Glomerular endothelial cell (primary cell): Measurements from ENCODE around the gene DPEP2.

DNA sequence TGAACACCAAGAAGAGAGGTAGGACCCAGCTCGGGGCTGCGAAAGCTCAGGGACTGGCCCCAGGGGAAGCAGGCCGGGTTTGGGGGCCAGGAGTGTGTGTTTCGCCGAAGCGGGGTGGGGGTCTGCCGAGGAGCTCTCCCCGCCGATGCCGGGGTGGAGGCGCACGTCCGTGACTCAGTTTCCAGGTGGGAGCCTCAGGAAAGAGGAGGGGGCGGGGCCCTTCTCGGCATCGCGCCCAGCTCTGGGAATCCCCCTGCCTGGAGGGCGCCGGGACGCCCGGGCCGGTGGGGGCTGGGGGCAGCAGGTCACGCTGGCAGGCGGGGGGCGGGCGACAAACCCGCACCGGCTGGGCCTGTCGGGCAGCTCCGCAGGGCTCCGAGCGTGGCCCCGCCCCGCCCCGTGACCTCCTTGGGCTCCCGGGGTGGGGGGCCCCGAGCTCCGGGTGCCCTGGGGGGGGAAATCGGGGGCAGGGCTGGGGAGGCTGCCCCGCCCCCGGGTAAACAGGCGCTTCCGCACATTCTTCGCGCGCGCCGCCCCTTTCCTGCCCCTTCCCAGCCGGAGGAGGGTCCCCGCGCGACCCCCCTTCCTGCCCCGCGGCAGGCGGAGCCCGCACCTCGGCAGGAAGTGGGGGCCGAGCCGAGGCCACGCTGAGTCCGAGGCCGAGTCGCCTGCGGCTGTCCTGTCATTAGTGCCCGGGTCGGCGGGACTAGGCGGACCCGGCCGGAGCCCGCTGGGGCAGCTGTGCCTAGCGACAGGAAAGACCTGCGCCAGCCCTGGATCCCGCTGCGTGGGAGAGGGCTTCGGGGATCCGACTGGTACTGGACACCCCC is 9.2 kb downstream of the RIPOR1 start:
- RAMPAGE, long total RNA: no peak

DNA sequence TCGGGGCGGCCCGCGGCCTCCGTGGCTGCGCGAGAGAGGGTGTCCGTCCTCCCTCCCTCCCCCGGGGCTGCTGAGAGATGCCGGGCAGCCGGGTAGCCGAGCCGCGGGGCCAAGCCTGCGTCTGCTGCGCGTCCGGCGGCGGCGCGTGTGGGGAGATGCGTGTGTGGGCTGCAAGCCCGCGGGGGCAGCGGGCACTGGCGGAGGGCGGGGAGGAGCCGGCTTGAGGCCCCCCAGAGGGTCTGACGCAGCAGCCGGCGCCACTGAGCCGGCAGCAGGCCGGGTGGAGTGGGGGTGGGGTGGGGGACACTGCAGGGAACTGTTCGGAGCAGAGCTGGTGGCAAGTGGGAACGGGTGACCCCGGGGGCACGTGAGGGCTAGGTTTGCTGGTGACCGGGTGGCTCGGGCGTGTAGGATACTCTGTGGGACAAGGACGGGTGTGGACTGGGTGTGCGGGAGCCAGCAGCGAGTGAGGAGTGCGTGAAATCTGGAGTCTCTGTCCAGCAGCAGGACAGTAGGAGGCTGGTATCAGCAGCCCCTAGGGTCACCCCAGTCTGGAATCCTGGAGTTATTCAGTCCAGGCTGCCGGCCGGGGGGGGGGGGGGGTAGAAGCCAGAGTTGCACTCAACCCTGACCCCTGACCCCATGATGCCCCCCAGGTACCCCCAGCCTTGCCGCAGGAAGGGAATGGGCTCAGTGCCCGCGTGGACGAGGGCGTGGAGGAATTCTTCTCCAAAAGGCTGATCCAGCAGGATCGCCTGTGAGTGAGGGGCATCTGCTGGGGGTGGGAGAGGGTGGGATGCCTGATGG is 6.4 kb downstream of the ACD start:
- RAMPAGE, long total RNA: no peak

GRCh38 chr16:67697738-67698159 is 21.4 kb downstream of the GFOD2 start:
- RAMPAGE, long total RNA: no peak

GRCh38 chr16:67729790-67730345 is 10.8 kb upstream of the GFOD2 start:
- RAMPAGE, long total RNA: no peak

DNA sequence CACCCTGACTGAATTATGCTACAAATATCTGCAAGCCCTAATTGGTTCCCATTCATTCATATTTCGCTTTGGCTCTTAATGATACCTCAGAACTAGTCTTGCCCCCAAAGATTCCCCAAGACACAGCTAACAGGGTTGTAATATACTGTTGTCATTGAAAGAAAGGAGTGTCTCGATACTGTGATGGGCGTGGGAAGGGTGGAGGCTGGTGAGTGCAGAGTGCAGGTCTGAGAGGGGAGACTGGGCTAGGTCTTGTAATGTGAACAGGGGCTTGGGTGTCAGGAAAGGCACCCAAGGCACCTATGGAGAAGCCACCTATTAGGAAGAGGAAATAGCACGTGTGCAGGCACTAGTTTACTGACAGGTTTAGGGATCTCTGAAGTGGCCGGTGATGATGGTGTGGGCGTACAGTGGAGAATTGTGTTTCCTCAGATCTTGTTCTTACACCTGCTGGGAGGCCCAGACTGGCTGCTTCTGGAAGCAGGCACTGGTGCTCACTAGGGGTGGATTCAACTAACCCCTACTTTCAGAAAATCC is 1.1 kb downstream of the EDC4 start:
- RAMPAGE, long total RNA: no peak

- RAMPAGE, long total RNA: no peak
Observed at GRCh38 chr16:67881472-67882291, 3.0 kb upstream of the NRN1L start.

DNA sequence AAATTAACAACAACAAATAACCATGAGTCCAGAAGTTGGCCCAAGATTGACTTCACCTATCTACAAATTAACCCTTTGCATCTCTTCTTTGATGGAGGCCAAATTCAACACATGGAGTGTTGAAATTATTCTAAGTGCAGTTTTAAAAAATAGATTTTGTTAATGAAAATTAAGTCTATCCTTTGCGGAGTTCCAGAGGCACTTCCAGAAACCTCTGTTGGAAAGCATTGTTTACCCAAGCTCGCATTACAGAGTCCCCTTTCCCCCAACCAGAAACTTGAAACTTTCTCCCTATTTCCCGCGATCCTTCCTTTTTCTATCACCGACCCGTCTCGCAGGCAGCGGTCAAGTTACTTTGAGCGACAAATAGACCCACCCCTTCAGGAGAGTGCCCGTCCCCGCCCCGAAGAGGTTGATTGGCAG is 326 bp upstream of the PSKH1 start:
- RAMPAGE, long total RNA: no peak

GRCh38 chr16:67908480-67909000 is 15.5 kb downstream of the PSKH1 start:
- RAMPAGE, long total RNA: no peak

- RAMPAGE, long total RNA: no peak
Observed at GRCh38 chr16:67927126-67928275, 4.2 kb downstream of the CTRL start.

- RAMPAGE, long total RNA: no peak
Observed at GRCh38 chr16:67969408-67970018, 1.1 kb upstream of the SLC12A4 start.

DNA sequence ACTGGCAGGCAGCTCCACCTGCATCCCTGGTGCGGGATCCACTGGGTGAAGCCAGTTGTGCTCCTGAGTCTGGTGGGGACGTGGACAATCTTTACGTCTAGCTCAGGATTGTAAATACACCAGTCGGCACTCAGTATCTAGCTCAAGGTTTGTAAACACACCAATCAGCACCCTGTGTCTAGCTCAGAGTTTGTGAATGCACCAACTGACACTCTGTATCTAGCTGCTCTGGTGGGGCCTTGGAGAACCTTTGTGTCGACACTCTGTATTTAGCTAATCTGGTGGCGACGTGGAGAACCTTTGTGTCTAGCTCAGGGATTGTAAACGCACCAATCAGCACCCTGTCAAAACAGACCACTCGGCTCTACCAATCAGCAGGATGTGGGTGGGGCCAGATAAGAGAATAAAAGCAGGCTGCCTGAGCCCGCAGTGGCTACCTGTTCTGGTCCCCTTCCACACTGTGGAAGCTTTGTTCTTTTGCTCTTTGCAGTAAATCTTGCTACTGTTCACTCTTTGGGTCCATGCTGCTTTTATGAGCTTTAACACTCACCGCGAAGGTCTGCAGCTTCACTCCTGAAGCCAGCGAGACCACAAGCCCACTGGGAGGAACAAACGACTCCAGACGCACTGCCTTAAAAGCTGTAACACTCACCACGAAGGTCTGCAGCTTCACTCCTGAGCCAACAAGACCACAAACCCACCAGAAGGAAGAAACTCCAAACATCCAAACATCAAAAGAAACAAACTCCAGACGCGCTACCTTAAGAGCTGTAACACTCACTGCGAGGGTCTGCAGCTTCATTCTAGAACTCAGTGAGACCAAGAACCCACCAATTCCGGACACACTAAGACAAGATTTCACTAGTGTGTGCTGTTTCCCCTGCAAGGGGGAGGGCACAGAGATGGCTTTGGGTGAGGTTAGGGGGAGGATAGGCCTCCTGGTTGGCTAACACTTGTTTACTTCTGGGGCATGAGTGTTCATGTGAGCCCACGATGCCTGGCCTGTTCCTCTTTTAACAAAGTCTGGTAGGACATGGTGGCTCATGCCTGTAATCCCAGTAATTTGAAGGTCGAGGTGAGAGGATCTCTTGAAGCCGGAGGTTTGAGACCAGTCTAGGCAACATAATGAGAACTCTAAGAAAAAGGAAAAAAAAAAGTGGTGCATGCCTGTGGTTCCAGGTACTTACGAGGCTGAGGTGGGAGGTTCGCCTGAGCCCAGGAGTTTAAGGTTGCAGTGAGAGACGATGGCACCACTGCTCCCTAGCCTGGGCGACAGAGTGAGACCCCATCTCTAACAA is at the start of gene DPEP2:
Gene DPEP2, minus strand, starts transcription at position 870 of the 1,298 bp plus-strand sequence.
- RAMPAGE, long total RNA: no peak

DNA sequence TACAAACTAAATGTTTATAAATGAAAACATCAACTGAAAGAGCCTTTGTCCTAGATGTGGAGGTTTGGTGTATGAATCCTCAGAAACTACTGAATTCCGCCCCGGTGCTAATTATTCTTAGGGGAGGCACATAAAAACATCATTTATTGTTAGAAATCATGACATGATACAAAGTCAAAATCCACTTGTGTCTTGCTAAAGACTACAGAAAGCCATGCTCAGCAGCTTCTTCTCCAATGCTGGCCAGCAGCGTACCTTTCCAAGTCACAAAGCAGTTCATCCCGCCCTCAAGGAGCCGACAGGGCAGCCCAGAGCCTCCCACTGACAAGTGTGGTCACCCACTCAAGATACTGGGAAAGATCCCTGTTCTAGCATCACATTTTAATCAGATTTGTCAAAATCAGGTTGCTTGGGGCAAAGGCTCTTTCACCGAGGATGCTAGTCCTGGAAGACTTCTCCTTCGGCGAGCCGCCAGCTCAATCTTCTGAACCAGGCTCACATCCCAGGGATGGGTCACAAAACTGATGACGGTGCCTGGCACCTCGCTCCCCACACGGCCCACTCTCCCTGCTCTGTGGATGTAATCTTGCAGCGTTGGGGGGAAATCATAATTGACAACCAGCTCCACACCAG is 1.7 kb downstream of the DDX28 start:
- RAMPAGE, long total RNA: no peak

DNA sequence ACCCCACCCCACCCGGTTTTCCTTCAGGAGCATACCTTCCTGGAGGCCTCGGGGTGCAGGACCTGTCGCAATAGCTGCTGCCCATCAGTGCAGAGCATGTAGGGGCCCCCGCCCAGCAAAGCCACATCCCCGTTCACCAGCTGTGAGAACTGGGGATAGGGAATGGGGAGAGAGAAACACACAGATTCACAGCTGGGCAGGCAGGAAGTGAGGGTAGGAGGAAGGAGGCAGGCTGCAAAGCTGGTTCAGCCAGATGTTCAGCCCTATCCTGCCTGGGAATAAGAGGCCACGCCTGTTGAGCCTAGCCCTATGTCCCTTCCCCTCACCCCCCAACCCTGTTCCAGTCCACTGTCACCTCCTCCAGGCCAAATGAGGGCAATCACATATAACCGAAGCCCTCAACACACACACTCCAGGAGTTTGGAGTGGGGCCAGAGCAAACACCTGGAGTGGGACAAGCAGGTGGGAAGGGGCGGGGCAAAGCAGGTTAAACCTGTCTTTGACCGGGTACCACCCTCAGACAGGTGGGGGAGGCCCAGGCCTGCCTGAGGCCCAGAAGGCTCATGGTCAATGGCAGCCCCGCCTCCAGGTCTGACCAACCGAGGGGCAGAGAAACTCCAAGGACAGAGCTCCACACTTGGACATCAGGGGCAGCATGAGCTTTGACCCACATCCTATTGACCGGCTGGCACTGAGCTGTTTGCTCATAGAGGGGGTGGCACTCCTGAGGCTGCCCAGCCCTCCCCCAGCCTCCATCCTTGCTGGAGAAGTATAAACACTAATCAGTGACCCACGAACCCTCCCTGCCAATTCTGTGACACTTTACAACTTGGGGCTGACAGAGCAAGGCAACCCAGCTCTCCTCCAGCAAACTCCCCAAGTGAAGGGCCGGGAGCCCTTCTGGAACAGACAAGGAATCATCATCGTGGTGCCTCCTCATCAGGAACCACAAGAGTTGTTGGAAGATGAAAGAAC is 1.7 kb downstream of the ESRP2 start:
- RAMPAGE, long total RNA: no peak

GRCh38 chr16:68284759-68285351 is 20.5 kb downstream of the SLC7A6 start:
- RAMPAGE, long total RNA: no peak

DNA sequence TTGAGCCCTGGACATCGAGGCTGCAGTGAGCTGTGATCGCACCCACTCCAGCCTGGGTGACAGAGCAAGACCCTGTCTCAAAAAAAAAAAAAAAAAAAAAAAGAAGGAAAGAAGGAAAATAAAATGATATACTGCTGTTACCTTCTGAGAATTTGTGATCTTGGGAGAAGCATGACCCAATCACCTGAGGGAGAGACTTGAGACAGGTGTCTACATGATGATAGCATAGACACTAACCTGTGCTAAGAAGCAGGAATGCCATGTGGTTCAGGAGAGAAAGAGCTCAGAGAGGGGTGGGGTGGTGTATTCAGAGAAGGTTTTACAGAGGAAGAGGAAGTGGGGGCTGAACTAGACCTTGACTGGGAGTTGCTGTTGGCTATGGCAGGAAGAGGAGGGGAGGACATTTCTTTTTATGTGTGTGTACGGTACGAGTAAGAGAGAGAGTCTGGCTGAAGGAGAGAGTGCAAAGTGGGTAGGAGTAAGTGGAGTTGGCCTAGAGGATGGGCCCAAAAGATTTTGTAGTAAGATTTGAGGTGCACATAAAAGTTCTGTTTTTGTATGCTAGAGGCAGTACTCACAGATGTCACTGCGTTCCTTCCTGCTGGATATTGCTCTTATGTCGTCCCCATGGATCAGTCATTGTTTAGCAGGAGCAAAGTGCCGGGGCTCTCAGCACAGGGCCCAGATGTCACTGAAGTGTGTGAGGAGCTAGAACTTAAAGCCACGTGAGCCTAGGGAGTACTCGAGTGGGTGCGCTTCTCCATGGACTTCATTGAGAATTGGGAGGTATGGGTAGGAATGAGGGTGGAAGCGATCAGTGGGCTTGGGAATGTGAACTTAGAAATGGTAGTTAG is 21.9 kb downstream of the SLC7A6 start:
- RAMPAGE, long total RNA: no peak

DNA sequence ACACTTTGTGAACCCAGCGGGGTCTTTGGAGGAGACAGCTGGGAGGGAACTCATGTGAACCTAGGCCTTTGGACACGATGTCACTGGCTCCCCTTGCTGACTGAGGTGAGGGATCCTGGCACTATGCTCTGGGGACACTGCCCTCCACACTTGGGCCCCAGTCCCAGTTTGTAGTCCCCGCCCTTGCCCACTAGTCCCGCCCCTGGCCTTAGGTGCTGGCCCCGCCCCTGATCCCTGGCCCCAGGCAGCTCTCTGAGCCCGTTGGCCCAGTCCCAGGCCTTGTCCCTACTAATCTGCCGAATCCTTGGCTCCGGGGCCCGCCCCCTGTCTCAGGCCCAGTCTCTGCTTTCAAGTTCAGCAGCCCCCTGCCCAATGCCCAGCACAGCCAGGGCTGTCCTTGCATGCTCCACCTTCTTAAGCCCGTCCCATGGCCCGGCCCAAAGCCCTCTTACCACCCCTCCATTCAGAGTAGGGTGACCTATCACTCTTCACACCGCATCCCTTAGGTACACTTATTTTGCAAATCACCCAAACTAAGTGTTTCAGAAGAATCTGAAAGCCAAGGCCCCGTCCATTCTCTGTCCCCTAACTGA is 60.9 kb downstream of the SMPD3 start:
- RAMPAGE, long total RNA: no peak

- RAMPAGE, long total RNA: no peak
Observed at GRCh38 chr16:68470387-68471152, 22.3 kb upstream of the SMPD3 start.

DNA sequence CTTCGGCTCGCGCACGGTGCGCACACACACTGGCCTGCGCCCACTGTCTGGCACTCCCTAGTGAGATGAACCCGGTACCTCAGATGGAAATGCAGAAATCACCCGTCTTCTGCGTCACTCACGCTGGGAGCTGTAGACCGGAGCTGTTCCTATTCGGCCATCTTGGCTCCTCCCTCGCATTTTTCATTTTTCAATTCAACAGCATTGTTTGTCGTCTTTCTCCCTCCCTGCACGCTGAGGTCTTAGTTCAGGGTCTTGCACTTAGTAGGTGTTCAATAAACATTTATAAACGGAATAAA is 50.2 kb downstream of the ZFP90 start:
- RAMPAGE, long total RNA: no peak

DNA sequence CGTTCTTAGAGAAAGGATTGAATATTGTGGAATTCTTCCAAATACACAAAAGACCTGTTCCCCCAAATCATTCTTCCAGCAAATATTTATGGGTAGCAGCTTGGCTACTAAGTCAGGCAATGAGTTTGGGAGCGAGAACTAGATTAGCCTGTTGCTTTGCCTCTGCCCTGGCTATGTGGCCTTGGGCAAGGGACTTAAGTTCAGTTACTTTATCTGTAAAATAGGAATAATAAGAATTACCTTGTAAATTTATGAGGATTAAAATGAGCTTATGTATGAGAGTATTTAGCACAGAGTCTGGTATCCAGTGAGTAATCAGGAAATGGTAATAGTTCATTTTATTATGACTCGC is 8.5 kb upstream of the CDH3 start:
- RAMPAGE, long total RNA: no peak

GRCh38 chr16:68737858-68739136 is 1.2 kb downstream of the CDH1 start:
- RAMPAGE, long total RNA: no peak